Gastroesophageal sphincter (tissue), 4 donors: ENCODE measurements around a stretch of chr16.

GRCh38 chr16:15874500-15875128, 13.8 kb downstream of the CEP20 start:
- PRO-cap: no peak
- RAMPAGE, long total RNA, 4 experiments: no peak in any of the 4 experiments

DNA sequence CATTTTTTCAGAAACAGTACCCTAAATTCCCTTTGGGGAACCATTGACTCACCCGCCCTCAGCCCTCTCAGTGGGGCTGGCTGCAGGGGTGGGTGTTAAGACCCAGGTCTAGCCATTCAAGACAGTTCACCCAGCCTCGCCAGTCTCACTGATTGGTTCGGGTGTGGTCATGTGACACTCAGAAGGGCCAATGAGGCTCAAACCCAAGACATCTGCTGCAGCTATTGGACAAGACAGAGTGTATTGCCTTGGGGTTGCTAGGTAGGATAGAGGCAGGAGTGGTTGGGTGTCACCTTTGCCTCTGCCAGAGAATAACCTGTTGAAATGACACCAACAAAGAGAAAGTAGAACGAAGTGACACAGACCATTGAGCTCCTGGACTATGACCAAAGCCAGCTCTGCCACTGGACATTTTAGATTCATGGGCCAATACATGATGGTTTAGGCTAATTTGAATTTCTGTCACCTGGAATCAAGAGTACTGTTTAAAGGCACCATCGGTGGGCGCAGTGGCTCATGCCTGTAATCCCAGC, 19.7 kb upstream of the CEP20 start:
- PRO-cap: no peak
- RAMPAGE, long total RNA, 4 experiments: no peak in any of the 4 experiments

DNA sequence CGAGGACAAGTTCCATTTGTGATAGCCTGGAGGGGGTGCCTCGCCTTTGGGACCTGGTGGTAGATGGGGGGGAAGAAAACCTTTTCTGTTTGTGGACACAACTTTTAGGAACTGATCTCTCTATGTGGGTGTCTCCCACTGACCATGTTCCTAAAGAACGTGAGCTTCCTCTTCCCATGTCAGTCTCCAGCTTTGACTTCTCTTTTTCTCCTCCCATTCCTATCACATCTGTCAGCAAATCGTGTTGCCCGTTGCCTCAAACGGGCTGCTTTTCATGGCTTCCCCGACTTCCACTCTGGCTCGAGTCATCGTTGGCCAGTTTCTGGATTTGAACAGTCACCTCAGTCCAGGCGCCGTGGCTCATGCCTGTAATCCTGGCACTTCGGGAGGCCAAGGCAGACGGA, 5.3 kb downstream of the ABCC1 start:
- PRO-cap: bidirectional peak, plus-strand start at position 226 of the sequence, minus-strand start at position 152 of the sequence
- RAMPAGE, long total RNA, 4 experiments: no peak in any of the 4 experiments

GRCh38 chr16:15960984-15961560, 11.7 kb downstream of the ABCC1 start:
- PRO-cap: no peak
- RAMPAGE, long total RNA, 4 experiments: no peak in any of the 4 experiments

DNA sequence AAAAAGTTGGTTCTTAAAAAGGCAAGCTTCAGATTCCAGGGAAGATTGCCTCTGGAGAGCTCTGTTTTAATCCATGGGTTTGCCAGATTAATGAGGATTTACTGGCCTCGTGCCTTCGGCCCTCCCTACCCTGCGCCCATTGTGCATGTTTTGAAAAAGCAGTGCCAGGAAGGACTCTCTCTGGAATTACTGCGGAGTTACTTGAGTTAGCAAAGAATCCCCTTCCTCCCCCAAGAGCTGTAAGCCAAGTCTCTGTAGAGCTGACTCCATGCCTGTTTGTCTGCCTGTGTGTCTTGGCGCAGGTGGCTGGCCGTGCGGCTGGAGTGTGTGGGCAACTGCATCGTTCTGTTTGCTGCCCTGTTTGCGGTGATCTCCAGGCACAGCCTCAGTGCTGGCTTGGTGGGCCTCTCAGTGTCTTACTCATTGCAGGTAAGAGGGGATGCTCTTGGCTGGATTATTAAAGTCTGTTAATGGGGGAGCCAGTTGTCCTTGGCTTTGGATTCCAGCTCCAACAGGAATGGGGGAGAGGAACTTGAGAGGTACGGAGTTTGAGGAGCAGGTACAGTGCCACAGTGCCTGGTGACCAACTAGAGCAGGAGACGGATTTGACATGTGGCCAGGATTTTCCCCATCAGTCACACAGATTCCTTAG, 98.7 kb downstream of the ABCC6 start:
- PRO-cap: no peak
- RAMPAGE, long total RNA, 4 experiments: start-site peak on the plus strand in 2 of 4 experiments, centred at positions 244 to 341 of the sequence, 19 to 22 reads per replicate

DNA sequence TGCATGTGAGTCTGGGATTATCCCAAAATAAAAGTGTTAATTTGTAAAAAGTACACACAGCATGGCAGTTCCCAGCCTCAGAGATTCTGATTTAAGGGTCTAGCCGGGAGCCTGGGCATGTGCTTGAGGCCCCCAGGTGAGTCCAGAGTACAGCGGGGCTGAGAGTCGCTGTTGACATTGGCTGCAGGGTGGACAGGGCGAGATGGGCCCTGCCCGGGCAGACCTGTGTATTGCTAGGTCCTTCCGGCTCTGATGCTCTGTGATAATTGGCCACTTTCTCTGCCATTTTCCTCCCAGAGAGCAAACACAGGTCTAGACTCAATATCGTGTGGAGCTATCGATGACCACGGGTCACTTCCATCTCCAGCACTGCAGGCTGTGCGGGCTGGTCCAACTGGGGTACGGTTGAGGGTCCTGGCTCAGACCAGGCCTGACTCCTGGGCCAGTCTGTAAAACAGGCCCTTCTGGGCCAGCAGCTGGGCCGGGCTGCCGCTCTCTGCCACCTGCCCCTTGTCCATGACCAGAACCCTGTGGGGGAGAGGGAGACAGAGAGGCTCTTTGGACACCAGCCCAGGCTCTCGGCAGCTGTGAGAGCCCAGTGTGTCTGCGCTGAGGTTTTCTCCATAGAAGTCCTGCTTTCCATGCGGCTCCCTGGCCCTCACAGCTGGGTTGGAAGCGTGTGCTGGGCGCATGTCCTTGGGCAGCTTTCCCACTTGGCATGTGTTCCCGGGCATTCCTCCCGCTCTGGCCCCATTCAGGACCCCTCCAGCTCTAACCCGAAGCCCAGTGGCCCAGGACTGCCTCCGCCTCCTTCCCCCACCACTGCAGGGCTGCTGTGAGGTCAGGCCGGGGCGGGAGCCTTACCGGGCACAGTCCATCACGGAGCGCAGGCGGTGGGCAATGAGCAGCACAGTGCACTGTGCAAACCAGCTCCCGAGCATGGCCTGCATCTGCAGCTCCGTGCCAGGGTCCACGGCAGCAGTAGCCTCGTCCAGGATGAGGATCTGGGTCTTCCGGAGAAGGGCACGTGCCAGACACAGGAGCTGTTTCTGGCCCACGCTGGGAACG, 73.2 kb downstream of the ABCC6 start:
- PRO-cap: unidirectional peak, minus-strand start at position 518 of the sequence
- RAMPAGE, long total RNA, 4 experiments: no peak in any of the 4 experiments

DNA sequence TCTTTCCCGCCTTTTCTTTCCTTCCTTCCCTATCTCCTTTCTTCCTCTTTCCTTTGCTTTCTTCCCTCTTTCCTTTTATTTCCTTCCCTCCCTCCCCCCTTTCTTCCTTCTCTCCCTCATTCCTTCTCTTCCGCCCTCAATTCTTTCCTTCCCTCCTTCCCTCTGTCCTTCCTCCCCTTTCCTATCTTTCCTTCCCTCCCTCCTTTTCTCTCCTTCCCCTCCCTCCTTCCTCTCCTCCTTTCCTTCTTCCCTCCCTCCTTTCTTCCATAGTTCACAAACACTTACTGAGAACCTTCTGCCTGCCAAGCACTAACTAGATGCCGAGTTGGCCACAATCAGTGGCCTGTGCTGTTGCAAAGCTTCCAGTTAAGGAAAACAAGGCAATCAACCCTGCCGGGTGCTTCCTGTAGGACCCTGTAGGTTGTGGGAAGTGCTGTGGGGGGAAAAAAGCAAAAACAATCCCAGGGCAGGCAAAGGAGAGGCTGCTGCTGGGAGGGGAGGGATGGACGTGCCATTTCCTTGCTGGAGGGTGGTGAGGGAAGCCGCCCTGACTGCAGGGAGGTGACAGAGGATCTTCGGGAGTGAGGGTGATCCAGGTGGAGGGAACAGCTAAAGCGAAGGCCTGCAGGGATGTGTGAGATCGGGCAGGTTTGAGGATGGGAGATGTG, 31.6 kb downstream of the ABCC6 start:
- PRO-cap: no peak
- RAMPAGE, long total RNA, 4 experiments: no peak in any of the 4 experiments

DNA sequence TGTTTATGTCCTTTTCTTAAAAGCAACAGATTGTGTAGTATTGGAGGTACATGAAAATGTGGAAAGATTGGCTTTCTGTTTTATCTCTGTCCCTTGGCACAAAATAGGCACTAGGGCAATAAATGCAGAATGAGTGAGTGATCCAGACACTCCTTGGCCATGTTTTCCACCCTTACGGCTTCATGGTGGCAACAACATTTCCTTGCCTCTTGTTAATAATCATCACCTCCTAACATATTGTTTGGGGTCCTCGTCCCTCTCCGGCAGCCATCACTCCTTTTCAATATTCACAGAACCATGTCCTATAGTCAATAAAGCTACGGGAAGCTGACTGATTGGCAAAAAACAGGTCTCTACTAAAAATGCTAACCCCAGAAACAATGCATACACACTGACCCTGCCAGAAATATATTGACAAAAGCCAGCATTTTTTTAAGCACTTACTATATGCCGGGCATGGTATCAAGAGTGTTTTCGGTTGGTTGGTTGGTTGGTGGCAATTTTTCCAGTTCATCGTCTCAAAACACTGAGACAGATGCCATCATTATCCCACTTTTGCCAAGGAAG, 249.8 kb downstream of the XYLT1 start:
- PRO-cap: no peak
- RAMPAGE, long total RNA, 4 experiments: no peak in any of the 4 experiments

DNA sequence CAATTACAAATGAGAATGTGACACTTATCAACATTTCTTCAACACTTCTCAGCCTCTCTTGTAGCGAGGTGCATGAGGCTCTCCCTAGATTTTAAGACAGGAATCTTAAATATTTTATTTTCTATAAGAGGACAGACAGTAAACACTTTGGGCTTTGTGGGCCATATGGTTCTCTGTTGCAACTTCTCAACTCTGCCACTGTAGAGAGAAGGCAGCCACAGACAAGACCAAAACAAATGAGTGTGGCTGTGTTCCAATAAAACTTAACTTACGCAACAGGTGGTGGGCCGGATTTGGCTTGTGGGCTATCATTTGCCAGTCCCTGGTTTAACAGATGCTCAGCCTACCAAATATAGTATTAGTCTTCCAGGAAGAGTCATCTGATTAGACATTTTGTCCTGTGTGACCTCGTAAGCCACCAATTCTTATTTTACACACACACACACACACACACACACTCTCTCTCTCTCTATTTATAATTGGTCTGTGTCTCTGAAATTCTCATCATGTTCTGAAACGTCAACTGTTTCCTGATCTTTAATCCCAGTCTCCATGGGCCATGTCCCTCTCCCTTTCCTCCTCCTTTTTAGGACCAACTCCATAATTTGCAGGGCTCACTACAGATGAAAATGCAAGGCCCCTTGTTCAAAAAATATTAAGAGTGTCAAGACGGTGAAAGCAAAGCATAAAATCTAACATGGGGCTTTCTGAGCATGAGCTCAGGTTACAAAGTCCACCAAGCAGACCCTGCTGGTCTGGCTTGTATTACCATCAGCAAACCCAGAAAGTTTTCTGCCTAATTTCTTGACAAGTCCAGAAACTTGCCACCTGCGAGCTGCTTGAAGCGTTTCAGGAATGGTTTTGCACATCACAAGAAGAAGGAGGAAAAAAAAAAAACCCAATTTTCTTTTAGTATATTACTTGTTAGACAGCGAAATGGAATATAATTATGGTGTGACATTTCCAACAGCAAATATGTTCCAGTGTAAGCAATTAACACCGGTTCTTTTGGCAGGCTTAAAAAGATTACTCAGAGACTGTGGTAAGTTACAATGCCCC, 245.7 kb downstream of the XYLT1 start:
- PRO-cap: no peak
- RAMPAGE, long total RNA, 4 experiments: start-site peak on the minus strand in 1 of 4 experiments, centred at position 205 of the sequence, 7 reads per replicate

DNA sequence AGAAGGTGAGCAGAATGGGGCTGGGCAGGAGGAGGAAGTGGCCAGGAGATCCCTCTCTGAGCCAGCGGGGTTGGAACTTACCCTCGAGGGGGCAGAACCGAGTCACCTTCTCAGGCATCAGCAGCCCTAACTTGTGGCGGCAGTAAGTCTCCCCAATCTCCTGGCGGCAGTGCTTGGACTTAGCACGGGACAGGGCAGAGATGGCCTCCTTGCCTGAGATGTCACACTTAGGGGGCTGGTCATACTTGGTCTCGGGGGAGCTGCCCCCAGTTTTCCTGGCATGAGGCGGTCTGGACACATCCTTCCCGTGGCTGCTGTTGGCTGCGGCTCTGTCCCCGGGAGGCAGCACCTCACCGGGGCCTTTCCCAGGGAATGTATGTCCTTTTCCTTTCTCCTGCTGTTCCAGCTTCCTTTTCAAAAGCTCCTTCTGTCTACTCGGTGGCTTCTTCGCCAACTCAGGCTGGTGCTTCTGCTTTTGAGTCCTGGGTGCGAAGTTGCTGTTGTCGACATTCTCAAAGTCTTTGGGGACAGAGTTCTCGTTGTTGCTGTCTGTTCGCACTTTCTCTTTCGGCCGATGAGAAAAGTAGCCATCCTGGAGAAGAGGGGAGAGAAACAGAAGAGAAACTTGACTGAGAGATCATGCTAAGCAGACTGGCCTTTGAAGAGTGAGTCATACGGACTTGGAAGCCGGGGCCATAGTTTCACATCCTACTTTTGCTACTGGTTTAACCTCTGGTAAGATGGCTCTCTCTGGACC, 211.7 kb downstream of the XYLT1 start:
- PRO-cap: no peak
- RAMPAGE, long total RNA, 4 experiments: no peak in any of the 4 experiments

- PRO-cap: no peak
- RAMPAGE, long total RNA, 4 experiments: no peak in any of the 4 experiments
These were observed 106.5 kb downstream of the XYLT1 start for GRCh38 chr16:17364152-17364847.

DNA sequence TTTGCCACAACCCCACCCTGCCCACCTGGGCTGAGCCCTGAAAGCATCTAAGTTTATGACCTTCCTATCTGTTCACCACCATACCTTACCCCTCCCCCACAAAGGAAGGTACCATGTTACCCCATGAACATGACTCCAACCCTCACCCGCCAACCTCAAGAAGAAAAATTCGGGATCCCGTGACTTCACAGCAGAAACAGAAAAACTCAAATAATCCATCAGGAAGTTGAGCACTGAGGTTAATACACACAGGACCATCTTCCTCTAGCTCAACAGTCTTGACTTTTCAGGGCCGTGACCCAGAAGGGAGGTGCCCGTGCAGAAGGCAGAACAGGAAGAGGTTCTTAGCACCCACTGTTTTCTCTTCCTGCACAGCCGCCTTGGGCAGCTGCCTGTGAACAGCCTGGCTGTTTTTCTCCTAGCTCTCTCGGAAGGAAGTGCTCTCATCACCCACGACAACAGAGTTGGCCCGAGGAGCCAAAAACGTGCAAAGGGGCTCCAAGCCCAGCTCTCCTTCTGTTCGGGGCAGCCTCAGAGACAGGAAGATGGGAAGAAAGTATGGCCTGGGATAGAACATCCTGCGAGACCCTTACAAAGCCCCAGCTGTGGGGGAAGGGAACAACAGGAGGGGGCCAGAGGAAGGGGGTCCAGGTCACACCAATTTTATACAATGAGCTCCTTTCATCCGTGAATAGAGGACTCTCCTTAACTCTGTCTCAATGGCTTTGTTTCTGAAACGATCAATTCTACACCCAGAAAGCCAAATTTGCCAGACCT, 101.1 kb downstream of the XYLT1 start:
- PRO-cap: bidirectional peak, plus-strand start at position 372 of the sequence, minus-strand start at position 215 of the sequence
- RAMPAGE, long total RNA, 4 experiments: no peak in any of the 4 experiments

DNA sequence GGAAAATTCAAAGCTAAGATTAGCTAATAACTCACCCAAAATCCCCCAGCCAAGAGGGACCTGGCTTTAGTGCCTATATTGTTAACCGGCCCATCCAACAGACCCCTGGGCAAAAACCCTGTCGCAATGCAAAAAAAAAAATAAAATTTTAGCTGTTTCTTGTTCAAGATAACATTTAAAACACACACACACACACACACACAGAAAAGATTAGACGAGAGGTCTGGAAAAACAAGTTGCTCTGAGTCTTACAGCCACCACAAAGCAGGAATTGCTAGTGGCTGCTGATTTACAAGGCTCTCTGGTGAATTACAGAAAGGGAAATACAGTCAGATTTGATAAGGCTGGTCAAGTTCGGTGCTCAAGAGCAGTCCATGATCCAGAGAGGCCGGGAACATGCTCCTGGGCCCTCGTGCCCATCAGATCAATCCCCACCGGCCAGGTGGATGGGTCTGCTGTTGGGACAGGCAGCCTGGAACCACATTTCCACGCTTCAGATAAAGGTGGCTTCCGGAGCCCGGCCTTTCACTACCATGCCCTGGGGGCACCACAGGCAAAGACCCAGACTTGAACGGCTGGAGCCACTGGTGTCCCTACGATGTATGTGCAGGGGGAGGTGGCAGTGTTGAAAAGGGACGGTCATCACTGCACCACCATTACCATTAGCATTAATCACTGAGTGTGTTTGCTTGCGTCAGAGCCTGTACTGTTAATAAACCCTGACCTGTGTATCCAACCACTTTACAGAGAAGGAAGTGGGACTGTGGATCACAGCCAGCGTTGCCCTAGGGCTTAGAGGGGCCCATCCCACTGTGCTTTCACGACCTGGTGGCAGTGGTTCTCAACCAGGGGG, 95.2 kb downstream of the XYLT1 start:
- PRO-cap: no peak
- RAMPAGE, long total RNA, 4 experiments: no peak in any of the 4 experiments

DNA sequence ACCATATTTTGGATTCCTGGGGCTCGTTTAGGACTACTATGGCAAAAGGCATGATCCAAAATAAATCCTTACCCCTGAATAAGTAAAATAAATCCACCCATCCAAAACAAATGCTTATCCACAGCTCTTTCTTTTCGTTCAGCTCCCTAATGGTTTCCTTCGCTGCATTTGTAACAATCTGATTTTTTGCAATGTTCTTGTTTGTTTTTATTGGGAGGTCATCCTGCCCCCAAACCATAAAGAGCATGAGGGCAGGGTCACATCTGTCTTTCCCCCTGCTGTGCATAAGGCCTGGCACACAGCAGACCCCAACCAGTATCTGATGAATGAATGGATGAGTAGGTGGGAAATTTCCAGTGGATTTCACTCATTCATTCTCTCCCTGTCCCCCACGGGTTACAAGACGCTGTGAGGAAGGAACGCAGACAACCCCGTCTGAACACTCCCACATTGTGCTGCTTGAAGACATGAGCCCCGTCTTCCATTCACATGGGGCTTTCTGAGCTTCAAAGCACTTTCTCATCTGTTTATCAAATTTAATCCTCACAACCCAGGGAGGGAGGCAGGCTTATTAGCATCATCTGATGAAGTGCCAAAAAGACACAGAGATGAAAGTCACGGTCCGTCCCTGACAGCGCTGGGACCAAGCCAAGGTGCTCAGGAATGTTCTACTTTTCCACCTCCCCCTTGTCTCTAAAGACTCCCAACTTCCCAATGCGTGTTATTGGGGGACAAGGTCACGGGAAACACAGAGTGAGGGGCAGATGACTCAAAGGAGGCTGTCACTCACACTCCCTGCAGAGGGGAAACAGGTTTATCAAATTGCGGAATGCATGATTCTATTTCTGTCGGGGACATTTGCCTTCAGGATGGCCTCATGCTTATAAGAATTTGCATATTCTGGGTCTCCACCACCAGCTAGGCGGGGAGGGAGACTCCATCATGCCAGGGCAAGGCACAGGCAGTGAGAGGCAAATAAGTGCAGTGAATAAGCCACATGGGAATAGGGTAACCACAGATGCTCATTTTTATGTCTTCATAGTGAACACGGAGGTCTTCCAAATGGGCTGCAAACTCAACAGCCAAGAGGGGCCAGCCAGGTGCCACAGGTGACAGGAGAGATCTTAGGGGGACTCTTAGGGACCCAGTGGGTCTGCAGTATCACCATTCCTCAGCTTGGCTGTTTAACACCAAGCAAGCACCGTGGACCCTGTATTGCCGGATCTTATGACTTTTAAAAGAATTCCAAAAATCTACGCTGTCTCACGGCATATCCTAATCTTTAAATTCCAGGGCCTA, 10.8 kb downstream of the XYLT1 start:
- PRO-cap: no peak
- RAMPAGE, long total RNA, 4 experiments: no peak in any of the 4 experiments

DNA sequence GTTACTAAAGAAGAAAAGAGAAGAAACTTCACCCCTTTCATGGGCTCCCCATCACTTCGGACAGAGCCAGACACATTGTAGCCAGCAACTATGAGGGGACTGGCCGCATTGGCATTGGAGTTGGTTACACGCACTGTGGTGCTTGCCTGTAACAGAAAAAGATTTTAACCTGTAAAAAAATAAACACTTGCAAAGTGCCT, 18.4 kb downstream of the NOMO2 start:
- PRO-cap: no peak
- RAMPAGE, long total RNA, 4 experiments: no peak in any of the 4 experiments

- PRO-cap: no peak
- RAMPAGE, long total RNA, 4 experiments: no peak in any of the 4 experiments
These were observed 25.0 kb upstream of the TMC7 start for GRCh38 chr16:18958824-18959121.

GRCh38 chr16:18959122-18959644, 24.6 kb upstream of the TMC7 start:
- PRO-cap: no peak
- RAMPAGE, long total RNA, 4 experiments: no peak in any of the 4 experiments

DNA sequence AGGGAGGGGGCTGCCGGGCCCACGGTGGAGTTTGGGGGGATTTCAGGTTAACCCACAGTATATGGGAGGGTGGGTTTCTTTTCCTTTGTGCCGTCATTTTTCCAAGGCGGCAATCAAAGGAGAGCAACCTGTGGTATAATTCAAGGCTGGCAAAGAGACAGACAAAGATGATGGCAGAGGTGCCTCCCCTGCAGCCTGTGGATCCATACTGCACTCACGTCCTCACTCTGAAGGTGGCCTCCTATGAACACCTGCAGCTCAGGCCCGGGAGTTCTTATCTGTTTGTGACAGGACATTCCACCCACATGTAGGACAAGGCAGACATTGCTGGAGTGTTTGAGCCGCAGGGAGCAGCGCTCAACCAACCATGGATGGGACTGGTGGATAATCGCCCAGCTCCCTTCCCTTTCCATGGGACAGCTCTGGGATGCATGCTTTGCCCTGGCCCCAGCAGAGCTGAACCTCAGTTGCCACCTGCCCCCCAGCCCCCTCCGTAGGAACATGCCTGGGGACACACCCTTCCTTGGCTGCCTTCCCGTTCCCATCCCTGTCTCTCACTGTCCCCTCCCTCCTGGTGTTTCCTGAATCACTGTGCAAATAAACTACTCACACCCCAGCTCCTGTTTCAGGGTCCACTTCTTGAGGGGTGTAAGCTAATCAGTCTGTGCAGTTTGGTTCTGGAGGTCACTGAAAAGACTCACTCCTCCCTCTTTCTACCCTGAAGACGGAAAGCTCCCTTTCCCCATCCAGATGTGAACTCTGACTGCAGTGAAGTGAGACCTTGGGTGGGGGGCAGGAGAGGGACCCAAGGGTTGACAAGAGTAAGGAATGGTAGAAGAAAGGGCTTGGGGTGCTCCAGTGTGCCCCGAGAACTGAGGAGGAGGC, 22.2 kb downstream of the ITPRIPL2 start:
- PRO-cap: no peak
- RAMPAGE, long total RNA, 4 experiments: no peak in any of the 4 experiments

DNA sequence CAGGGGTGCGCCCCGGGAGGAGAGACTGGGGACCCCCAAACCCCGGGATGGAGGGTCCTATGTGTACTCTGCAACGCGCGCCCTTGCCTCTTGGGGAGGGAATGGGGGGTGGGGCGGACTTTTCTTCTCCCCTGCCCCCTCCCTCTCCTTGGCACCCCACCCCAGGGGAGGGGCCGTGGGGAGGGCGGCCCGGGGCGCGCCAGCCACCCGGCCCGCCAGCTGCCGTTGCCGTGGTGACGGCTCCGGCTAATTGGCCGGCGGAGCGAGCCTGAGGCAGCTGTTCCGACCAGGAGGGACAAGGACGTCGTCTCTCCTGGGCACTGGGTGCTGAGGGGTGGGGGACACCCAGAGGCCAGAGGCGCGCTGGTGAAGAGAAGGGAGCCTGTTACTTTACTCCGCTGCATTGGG, 780 bp downstream of the SYT17 start:
- PRO-cap: bidirectional peak, plus-strand start at position 276 of the sequence, minus-strand start at position 103 of the sequence
- RAMPAGE, long total RNA, 4 experiments: no peak in any of the 4 experiments

DNA sequence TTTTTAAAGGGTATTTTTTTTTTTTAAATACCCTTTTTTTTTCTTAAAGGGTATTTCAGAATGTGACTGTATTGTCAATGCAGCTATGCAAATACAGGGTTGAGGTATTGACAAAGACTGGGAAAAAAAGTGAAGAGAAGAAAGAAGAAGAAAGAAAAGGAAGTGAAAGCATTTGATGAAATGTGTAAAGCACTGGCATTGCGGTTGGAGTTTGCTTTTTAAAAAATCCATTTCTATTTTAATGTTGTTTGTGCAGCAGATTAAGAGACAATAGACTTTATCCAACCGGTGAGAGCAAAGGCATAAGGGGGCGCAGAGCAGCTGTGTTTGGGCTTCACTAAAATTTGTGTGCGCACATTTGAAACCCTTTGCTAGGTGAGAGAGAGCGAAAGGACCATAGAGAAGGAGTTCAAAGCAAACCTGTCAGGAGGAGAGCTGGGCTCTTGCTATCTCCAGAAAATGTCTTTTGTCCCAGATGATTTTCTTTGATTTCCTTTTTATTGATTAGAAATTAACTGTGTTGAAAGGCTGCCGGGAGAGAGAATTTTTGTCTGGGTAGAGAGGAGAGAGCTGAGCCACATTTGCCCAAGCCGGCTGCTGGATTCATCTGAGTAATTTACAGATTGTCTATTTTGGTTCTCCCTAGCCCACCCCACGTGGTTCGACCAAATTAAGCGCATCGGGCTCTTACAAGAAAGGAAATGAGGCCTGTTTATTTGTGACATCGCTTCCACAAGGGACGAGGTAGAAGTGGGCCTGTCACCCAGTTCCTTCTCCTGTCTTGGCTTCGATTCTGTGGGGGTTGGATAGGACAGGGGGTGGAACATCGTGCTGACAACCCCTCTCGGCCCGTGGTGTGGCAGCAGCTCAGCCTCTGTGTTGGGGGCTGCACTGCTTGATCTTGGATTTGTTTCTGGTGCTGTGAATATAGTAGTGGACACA, 42.7 kb downstream of the SYT17 start:
- PRO-cap: no peak
- RAMPAGE, long total RNA, 4 experiments: no peak in any of the 4 experiments